GM12892 (cell line): ENCODE data around the gene P2RY10.

GRCh38 chrX:73852508-73853178, 289.6 kb downstream of the CHIC1 start:
- RRBS, result no CpG with 5 or more reads among the region's 8 CpGs

DNA sequence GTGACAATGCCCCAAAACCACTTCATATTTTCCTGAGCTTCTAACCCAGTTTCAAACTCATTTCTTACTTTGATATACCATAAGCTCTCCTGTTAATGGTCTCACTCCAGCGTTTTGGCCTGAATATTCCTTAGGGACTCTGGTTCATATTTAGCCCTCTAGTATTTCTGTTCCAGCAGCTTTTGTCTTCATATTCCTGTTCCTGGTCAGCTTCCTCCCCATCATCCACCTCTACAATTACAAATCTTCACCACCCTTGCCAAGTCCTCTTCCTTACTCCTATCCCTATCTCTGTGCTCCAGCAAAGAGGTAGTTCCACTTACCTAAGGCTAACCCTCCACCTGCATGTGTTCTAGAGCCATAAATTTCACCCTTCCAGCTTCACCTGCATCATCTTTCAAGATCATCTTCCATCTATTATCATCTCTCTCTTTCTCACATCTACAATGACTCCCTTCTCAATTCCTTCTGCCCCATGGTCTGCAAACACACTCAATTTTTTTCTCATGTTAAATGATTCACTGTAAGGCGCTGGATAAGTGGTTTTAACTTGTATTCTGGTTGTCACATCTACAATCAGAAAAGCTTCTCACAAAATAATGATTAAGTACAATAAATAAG, 86.7 kb upstream of the ZCCHC13 start:
- RRBS, result no CpG with 5 or more reads among the region's 2 CpGs

GRCh38 chrX:74242387-74243239, 61.4 kb upstream of the ZCCHC13 start:
- RRBS, result no CpG with 5 or more reads among the region's 9 CpGs

DNA sequence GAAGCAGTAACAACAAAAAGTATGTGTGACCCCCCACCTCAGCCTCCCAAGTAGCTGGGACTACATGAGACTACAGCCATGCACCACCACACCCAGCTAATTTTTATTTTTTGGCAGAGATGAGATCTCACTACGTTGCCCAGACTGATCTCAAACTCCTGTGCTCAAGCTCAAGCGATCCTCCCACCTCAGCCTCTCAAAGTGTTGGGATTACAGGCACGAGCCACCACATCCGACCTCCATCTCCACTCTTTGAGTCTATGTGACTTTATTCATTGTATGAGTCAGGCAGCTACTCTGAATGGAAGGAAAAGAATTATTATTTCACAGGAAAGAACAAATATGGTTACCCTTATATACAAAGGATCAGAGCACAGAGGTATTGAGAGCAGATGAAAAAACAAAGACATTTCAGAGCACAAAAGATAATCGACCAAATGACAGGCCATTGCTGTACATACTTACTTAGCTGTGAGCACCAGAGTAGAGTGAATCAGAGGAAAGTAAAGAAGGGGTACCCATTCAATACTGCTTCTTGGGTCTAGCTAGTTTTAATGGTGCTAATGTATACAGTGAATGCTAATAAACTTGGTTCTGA, 28.6 kb upstream of the ZCCHC13 start:
- RRBS, result no CpG with 5 or more reads among the region's 5 CpGs

- RRBS, result no CpG with 5 or more reads among the region's 33 CpGs
Measured at GRCh38 chrX:74422565-74423045, 1.3 kb downstream of the SLC16A2 start.

- RRBS, result no CpG with 5 or more reads among the region's 14 CpGs
Measured at GRCh38 chrX:74537078-74537564, 77.3 kb downstream of the RLIM start.

DNA sequence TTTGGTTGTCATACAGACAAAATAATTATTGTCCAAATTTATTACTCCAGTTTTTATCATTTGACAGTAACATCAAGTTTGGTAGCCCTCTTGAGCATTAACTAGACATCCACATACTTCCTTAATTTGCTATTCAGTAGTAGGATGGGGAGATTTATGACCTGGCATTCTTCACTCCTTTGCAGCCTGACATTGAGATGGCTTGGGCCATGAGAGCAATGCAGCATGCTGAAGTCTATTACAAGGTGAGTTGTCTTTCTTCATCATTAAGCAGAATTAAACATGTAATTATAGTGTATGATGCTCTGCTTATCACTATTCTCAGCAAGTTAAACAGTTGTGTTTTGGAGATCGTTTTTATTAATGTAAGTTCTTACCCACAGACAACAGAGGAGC, 1.8 kb downstream of the PBDC1 start:
- RRBS, result no CpG with 5 or more reads among the region's 1 CpG

- RRBS, result 16% methylated on average over 5 of the region's 30 CpGs
Measured at GRCh38 chrX:76428128-76428652, 680 bp downstream of the MAGEE1 start.

- RRBS, result no CpG with 5 or more reads among the region's 29 CpGs
Measured at GRCh38 chrX:77046048-77046799, 401.0 kb upstream of the FGF16 start.

GRCh38 chrX:77664503-77664859, 121.5 kb downstream of the ATRX start:
- RRBS, result no CpG with 5 or more reads among the region's 3 CpGs

DNA sequence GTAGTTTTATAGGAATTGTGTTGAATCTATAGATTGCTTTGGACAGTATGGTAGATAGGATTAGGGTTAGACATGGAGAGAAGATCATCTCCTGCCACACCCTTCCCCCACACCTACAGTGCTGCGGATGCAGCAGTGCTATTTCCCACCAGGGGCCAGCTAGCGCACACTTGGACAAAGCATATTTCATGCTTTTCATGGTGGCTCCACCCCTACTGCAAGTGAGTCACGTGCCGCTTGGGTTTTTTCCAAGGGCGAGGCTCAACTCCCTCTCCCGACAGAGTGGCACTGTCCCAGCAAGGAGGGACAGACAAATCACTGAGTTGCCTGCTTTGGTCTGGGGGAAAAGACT, 54.9 kb upstream of the PGAM4 start:
- RRBS, result no CpG with 5 or more reads among the region's 6 CpGs

DNA sequence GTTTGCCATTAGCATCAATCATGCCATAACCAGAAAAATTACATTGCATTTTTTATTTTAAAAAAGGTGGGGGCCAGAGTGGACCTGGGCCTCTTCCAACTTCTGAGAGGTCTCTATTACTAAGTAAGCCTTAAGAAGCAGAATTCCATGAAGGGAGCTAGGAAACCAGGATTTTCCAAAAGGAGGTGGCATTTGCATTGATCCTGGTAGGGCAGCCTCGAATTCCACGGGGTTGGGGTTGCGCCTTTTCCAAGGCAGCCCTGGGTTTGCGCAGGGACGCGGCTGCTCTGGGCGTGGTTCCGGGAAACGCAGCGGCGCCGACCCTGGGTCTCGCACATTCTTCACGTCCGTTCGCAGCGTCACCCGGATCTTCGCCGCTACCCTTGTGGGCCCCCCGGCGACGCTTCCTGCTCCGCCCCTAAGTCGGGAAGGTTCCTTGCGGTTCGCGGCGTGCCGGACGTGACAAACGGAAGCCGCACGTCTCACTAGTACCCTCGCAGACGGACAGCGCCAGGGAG, 400 bp upstream of the PGK1 start:
- RRBS, result 34% methylated on average over 21 of the region's 37 CpGs

DNA sequence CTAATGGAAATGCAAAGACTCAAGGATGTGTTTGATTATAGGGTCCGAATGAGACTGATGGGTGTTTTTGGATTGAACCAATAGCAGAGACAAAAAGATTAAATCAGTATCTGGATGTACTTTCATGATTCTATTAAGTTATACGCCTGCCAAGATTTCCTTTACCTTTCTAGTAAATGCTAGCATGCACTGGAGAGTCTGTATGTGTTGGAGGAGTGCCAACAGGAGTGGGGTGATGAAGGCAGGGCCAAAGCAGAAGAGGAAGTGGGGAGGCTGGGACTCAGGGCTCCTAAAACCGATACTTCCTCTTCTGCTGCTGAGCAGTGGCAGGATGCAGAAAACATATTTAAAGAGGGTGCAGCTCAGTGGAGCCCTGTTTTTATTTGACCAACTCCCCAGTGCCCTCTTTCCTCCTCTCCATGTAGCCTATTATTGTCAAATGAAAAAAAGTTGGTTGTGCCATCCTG, 5.6 kb downstream of the CYSLTR1 start:
- RRBS, result no CpG with 5 or more reads among the region's 3 CpGs

DNA sequence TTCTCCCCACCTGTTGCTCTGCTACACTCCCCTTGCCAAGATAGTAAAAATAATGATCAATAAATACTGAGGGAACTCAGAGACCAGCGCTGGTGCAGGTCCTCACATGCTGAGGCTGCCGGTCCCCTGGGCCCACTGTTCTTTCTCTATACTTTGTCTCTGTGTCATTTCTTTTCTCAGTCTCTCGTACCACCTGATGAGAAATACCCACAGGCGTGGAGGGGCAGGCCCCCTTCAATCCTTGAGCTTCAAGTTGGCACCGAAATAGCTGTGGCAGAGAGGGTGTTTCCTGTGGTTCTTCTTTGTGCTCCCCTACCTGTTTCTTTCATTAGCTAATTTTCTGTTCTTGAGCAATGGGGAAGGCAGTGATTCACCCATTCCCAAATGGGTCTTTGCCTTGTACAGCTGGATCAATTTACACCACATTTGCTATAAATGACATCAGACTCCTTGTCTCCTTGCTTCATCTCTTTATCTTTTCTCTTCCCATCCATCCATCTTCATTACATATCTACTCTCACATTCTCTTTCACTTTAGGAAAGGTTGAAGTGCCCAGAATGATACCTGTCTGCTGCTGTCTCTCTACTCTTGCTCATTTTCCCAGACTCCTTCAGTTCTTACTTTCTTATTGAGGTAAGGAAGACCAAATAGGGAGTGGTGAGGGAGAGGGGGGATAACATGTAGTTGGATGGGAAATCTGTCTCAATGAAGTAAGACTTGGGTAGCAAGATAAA, 2.1 kb upstream of the CYSLTR1 start:
- RRBS, result no CpG with 5 or more reads among the region's 5 CpGs

DNA sequence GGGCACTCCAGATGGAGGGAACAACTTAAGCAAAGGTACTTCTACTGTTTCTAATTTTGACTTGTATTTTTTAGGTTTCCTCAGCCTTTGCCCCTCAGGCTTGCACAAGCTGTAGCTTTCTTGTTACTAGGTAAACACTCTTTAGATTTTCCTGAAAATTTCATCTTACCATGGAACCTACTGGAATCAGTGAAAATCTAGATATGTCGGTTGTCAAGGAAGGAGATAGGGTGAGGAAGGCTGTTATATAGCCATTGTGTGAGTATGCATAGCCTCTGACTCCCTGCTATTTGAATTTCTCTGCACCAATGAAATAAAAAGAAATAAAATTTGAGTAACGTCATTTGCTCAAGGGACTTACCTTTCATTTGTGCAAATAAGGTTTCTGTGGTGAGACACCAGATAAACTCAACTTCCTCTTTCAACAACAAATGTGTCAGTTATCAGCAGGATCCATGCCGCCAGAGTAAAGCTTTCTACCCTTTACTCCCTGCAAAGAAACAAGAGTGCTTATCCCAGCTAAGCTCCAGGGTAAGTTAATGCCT, at the start of gene P2RY10:
Gene P2RY10, plus strand, starts transcription at position 427 of the 545 bp plus-strand sequence.
- RRBS, result no CpG with 5 or more reads among the region's 3 CpGs

DNA sequence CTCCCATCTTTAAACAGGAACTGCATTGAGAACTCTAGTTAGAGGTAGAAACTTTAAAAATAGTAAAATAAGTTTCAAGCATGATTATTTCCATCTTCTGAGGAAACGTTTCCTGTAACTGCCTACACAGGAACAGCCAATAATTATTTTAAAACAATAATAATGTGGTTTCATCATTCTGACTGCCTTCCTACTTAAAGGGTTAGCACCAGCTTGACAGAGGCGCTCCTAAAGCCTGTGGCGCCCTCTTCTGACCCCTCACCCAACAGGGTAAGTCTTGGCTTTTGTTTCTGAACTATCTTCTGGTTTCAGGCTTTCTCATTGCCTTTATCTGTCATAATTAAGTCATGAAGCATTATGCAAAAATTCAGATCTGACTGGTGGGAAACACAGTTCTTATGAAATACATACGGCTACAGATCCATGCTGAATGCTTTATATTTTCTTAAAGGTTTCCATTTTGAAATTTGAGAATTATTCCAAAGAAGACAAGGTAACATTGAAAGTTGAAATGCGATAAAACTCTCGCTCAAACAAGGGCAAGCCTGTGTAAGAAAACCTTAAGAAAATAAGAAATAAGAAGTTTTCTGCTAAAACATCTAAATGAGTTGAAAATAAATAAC, 96.7 kb downstream of the ITM2A start:
- RRBS, result no CpG with 5 or more reads among the region's 6 CpGs

DNA sequence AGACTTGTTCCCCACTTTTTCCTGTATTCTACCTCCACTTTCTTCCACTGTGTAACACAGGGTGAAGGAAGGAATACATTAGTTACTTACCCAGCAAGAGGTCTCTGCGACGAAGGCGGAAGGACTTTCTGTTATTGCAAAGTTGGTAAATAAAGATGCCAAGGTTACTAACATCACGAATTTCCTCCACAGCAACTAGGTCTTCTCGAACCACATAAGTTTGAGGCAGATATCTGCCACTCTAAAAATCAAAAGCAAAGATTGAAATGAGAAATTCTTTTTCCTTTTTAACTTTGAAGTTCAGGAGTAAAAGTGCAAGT, 5.9 kb downstream of the ITM2A start:
- RRBS, result no CpG with 5 or more reads among the region's 5 CpGs

DNA sequence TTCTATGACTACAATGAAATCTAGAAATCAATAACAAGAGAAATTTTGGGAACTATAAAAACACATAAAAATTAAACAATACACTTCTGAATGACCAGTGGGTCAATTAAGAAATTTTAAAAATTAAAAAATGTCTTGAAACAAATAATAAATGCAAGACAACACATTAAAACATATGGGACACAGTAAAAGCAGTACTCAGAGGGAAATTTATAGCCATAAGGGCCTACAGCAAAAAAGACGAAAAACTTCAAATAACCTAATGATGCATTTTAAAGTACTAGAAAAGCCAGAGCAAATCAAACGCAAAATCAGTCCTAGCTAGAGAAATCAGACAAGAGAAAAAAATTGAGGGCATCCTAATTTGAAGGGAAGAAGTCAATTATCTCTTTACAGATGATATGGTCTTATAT, 61.8 kb upstream of the TBX22 start:
- RRBS, result no CpG with 5 or more reads among the region's 2 CpGs

- RRBS, result no CpG with 5 or more reads among the region's 6 CpGs
Measured at GRCh38 chrX:80681099-80681491, 128.6 kb downstream of the BRWD3 start.

GRCh38 chrX:80717468-80717872, 92.2 kb downstream of the BRWD3 start:
- RRBS, result no CpG with 5 or more reads among the region's 3 CpGs